SK-MEL-5 (cell line): ENCODE data around the gene ZNRF1.

RAMPAGE:
- cytosol, long total RNA: no peak
- long total RNA: no peak
- nucleus, long total RNA: no peak
These were observed 5.5 kb upstream of the ZFHX3 start for GRCh38 chr16:73053115-73054101.

GRCh38 chr16:73056755-73057370 lies 8.9 kb upstream of the ZFHX3 start:
RAMPAGE:
- cytosol, long total RNA: no peak
- long total RNA: no peak
- nucleus, long total RNA: no peak

DNA sequence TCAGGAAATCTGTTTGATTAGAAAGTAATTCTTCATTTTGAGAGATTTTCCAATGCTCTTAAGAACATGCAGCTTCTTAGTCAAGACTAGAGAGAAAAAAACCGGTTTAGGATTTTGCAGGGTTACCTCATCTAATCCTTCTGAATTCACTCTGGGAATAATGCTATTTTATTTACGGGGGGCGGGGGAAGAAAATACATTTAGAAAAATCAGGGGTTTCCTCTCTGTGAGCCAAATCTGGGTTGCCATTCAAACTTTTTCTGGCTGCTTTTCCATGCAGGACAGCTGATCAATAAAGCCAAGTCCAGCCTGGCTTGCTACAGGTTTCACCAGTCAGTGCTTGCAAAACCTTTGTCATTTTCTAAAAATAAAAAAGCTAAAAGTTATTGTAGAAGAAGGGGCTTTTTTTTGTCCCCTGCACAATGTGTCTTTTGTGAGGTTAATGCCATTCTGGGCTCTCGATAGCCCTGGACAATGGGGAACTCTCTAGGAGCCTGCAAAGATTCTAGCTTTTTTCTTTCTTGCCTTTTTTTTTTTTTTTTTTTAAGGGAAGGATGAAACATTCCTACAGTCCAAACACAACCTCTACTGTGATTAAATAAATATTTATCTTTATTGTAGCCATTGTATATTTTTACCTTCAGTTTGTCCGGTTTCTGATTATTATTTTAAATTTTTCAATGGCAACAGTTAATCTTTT lies 13.1 kb upstream of the ZFHX3 start:
RAMPAGE:
- cytosol, long total RNA: no peak
- long total RNA: no peak
- nucleus, long total RNA: no peak

RAMPAGE:
- cytosol, long total RNA: no peak
- long total RNA: no peak
- nucleus, long total RNA: no peak
These were observed 109.9 kb upstream of the ZFHX3 start for GRCh38 chr16:73157812-73158312.

DNA sequence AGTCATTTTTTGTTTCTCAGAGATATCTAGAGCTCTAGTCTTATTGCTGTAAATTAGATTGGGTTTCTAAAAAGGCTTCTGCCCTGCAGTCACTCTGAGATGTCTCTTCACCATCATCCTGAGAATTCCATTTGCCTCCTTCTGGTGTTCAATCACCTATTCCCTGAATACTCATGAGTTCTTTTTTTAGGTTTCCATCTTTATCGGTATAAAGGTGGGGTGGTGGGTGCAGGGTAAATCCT lies 511.3 kb upstream of the PSMD7 start:
RAMPAGE:
- cytosol, long total RNA: no peak
- long total RNA: no peak
- nucleus, long total RNA: no peak

DNA sequence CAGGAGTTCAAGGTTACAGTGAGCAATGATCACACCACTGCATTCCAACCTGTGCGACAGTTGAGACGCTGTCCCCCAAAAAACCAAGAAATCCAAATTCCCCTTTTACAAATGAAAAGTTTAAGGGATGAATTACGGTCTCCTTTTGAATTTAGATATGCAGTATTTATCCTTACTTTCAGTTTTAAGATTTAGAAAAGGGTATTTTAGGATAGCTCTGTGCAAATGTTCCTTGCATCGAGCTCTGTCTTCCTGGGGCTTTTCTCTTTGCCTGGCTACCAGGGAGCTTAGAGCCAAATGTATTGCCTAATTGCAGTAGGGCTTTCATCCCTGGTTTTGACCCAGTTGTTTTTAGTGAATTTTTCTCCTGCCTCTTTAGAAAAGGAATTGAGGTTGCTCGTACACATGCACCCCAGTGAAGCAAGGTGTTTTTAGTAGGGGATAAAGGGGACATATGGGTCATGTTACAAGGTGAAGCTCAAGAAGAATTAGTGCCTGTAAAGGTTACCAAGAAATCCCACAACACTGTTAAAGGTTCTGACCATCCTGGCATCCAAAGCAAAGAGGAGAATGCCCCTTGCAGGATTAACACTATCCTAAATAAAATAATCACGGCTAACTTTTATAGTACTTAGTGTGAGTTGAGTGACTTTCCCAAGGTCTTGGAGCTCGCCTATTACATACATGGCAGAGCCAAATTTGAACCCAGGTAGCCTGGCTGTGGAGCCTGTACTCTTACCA lies 6.2 kb downstream of the PSMD7 start:
RAMPAGE:
- cytosol, long total RNA: no peak
- long total RNA: no peak
- nucleus, long total RNA: no peak

DNA sequence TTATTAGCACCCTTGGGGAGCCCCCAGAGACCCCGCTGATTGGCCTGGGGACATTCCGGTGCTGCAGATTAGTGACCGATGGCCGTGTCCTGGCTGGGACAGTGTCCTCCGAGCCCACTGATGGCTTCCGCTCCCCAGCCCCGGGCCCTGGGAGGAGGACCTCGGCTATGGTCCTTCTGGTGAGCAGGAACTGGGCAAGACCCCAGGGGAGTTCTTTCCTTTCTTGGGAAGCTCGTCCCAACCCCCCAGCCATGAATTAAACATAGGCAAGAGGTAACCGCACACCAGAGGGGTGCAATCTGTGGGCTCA lies 265 bp upstream of the CLEC18B start:
RAMPAGE:
- cytosol, long total RNA: no peak
- long total RNA: no peak
- nucleus, long total RNA: no peak

DNA sequence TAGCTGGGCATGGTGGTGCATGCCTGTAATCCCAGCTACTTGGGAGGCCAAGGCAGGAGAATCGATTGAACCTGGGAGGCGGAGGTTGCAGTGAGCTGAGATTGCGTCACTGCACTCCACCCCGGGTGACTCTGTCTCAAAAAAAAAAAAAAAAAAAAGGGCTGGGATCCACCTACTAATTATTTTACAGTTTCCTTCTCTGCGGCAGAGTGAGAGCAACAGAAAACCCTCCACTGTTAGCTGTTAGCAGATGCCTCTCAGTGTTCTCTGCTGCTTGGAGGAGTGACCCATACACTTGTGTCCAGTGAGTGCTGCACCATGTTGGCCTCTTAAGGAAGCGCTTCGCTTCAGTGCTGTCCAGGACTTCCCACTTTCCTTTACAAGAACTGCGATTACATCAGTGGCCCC lies 18.3 kb upstream of the CLEC18B start:
RAMPAGE:
- cytosol, long total RNA: no peak
- long total RNA: no peak
- nucleus, long total RNA: no peak

RAMPAGE:
- cytosol, long total RNA: no peak
- long total RNA: no peak
- nucleus, long total RNA: no peak
These were observed 841 bp downstream of the RFWD3 start for GRCh38 chr16:74665873-74666199.

GRCh38 chr16:74695794-74696349 lies 4.8 kb downstream of the MLKL start:
RAMPAGE:
- cytosol, long total RNA: no peak
- long total RNA: no peak
- nucleus, long total RNA: no peak

RAMPAGE:
- cytosol, long total RNA: no peak
- long total RNA: no peak
- nucleus, long total RNA: no peak
These were observed 24.0 kb upstream of the MLKL start for GRCh38 chr16:74724320-74725460.

GRCh38 chr16:74730106-74730946 lies 29.7 kb upstream of the MLKL start:
RAMPAGE:
- cytosol, long total RNA: no peak
- long total RNA: no peak
- nucleus, long total RNA: no peak

DNA sequence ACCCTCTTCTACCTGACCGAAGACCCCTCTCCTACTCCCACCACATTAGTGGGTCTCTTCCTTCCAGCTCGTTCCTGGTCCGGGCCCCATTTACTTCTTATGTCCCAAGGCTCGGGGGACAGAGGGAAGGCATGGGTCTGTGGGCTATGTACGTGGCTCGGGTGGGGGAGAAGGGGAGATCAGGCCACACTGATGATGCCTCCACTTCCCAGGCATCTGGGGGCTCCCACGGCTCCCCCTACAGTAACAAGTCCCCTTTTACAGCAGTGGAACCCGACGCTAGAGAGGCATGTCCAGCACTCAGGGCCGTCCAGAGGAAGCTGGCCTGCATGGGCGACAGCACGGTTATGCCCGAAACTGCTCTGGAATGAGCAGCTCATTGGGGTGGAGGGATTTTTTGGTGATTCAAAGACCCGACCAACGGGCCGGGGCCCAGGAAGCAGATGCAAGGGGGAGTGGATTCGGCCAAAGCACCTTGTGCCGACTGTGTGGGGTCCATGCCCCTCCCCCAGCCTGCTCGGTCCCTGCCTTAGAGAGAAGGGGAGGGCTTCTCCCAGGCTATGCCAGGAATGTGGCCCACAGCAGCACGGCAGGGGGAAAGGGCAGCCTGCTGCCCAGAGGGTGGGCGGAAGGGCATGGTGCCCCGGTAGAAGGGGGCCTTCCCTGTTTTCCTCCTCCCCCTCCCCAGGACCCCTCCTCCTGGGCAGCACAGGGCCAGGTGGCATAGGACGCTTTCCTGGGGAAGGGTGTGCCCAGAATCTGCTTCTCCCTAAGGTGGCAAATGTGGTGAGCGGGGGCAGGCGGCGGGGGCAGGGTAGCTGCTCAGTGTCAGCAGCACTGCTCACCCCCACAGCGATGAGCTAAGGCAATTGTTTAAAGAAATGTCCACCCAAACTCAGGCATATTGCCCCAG lies 33.6 kb upstream of the MLKL start:
RAMPAGE:
- cytosol, long total RNA: no peak
- long total RNA: no peak
- nucleus, long total RNA: no peak

RAMPAGE:
- cytosol, long total RNA: no peak
- long total RNA: no peak
- nucleus, long total RNA: no peak
These were observed 35.8 kb downstream of the FA2H start for GRCh38 chr16:74738809-74739283.

DNA sequence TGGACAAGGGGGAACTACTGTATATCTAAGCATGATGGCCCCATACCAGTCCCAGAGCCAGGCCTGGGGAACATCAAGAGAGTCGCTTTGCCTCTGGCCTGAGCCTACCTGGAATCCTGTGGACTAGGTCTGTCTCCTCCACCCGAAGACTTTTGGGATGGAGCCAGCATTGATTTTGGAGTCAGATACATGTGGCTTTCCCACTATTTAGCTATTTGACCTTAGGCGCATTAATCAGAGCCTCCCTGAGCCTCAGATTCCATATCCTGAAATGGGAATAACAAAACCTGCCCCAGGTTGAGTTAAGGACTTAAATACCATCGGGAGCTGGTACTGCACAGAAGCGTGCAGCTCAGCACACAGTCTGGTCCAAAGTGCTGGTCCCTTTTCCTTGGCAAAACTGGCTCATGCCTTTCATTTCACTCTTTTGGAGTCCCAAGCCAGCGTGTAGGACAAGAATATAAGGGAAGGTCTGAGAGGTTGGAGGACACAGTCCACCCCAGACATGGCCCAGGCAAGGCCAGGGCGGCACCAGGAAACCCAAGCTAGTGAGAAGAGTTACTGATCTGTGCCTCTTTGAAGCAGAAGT lies 1.1 kb downstream of the FA2H start:
RAMPAGE:
- cytosol, long total RNA: no peak
- long total RNA: no peak
- nucleus, long total RNA: no peak

GRCh38 chr16:74868467-74869112 lies 94.0 kb upstream of the FA2H start:
RAMPAGE:
- cytosol, long total RNA: no peak
- long total RNA: no peak
- nucleus, long total RNA: no peak

DNA sequence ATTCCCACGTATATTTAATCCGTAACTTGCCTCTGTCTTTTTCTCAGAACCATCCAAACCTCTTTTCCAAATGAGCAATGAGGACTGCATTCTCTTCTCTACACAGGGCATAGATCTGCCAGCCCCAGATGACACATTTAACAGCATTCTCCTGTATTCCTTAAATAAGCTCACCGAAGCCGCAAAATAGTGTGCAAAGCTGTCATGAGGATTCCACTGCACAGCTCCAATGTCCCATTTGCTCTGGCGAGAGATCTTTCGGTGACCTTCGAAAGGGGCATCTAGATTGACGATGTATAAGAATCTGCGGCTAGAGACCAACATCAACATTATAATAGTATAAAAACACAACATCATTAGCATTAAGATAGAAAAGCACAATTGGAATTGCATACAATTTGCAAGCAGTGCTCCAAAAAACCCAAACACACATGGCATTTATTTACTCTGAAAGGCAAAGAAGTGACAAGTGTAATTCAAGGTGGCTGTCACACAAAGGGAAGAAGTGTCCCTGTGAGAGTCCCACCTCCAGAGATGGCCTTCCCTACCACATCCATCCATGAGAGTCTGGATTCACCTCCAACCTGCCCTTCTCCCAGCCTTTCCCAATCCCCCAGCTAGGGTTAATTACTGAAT lies 28.5 kb downstream of the WDR59 start:
RAMPAGE:
- cytosol, long total RNA: no peak
- long total RNA: no peak
- nucleus, long total RNA: no peak

DNA sequence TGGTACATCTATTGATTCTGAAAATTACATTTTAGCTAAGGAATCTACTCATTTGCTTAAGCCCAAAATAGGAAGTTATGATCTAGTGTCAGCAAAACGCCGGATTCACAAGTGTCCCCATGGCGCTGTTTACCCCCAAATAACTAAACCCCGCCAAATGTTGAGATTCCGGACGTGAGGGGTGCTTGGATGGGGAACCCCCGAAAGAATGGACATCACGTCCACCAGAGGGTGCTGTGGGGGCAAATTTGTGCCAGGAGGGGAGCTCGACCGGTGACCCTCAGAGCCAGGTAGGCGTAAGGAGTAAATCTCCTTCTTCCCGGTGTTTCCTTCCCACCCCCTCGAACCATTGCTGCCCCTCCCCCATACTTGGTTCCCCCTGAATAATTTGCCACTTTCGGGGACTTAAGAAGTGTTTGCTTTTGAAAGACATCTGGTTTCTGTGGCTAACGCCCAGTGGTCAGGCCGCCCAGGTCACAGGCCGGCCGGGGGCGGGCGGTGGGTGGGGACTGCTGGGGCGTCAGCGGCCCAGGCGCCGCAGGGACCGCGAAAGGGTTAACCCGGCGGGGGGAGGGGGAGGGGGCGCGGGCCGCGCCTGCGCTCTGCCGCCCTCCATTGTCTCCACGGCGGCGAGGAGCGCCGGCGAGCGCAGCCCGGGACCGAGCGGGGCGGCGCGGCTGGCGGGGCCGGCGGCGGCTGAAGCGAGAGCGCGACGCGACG lies at the start of gene ZNRF1:
ZNRF1 (plus strand) TSS at position 615 of the 720 bp plus-strand sequence.
RAMPAGE:
- cytosol, long total RNA: no peak
- long total RNA: no peak
- nucleus, long total RNA: no peak

DNA sequence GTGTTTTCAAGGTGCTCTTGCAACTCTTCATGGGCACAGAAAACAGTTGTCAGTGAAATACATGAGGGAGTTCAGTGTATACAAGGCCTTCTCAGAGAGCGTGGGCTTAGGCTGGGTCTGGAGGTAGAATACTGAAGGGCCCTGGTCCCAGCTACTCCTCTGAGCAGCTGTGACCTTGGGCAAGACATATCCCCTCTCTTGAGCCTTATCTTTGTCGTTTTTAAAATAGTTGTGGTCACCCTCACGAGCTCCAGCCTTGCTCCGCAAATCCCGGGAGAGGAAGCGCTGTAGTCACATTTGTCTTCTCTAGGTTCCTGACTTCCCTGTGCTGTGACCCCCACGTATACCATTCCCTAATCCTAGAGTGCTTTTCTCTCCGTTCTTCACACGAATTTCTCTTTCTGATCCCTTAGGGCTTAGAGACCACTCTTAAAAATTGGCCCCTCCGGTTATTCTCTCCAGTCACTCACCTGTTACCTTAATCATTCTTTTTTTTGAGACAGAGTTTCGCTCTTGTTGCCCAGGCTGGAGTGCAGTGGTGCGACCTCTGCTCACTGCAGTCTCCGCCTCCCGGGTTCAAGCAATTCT lies 3.7 kb downstream of the ZNRF1 start:
RAMPAGE:
- cytosol, long total RNA: no peak
- long total RNA: no peak
- nucleus, long total RNA: no peak

GRCh38 chr16:75098360-75098842 lies 18.2 kb downstream of the LDHD start:
RAMPAGE:
- cytosol, long total RNA: no peak
- long total RNA: no peak
- nucleus, long total RNA: no peak